Cytotoxic T cell (primary cell): ENCODE data around the genes ECT2 and NLGN1.

GRCh38 chr3:172083744-172084526, 44.6 kb downstream of the FNDC3B start:
- PRO-cap, 2 experiments, result no peak in any of the 2 experiments

DNA sequence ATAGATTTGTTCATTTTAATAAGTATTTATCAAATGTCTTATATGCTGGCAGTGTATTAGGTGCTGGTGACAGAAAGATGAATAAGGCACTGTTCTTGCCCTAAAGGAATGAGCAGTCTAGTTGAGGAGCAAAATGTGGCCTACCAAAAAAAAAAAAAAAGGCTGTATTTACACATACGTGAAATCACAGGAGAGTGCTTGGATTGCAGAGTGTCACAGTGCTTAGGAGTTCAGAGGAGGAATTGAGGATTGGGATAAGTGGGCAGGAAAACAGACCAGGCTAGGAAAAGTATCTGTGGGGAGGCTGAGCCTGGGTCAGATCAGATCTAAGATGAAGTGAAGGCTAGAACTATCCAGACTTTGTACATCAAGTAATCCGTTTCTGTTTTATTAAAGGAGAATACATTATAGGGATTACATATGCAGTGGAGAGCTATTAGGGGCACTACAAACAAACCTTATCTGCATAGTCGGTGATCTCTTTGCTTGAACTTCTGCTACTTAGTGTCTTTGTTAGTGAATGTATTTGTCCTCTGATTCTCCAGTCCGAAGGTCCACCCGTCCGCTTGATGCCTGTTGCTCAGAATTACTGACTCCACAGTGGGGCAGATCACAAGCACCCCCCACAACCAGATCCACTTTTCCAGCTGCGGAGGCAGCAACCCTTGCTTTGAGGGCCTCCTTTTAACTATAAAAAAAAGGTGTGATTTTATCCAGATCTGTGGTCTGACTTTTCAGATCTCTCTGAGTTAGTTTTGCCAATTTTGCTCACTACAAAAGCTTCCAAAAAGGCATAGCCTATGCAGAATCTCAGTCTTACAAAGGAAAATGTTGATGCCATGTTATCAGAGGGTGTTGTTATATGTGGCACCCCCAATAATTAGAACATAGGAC, 80.1 kb downstream of the FNDC3B start:
- PRO-cap, 2 experiments, result no peak in any of the 2 experiments

DNA sequence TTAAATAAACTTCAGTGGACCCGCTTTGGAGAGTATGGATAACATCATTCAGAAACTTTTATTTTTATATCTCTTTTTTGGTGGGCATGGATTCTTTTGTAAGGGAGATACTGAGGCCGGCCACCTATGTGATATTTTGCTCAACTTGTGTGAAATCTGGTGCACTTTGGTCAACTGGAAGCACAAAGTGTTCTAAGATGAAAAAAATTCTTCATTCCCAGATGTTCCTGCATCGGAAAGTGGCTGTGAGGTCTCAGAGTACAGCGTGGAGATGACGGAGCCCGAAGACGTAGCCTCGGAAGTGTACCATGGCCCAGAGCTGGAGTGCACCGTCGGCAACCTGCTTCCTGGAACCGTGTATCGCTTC, 104.4 kb downstream of the GHSR start:
- PRO-cap, 2 experiments, result no peak in any of the 2 experiments

- PRO-cap, 2 experiments, result no peak in any of the 2 experiments
These were observed 85.8 kb downstream of the GHSR start for GRCh38 chr3:172362411-172362862.

- PRO-cap, 2 experiments, result no peak in any of the 2 experiments
These were observed 72.8 kb upstream of the TNFSF10 start for GRCh38 chr3:172595973-172596437.

- PRO-cap, 2 experiments, result no peak in any of the 2 experiments
These were observed 80.8 kb upstream of the TNFSF10 start for GRCh38 chr3:172604071-172604335.

GRCh38 chr3:172750133-172751135, at the start of gene ECT2:
ECT2 (plus strand) TSS chr3:172750726.
- PRO-cap, 2 experiments, result peak in 2 of 2 experiments; most common plus-strand start chr3:172750801 (in 2); most common minus-strand start chr3:172750373 (in 1)

- PRO-cap, 2 experiments, result no peak in any of the 2 experiments
These were observed at the start of gene NLGN1 for GRCh38 chr3:173397371-173398064. NLGN1 (plus strand) TSS chr3:173397744.

DNA sequence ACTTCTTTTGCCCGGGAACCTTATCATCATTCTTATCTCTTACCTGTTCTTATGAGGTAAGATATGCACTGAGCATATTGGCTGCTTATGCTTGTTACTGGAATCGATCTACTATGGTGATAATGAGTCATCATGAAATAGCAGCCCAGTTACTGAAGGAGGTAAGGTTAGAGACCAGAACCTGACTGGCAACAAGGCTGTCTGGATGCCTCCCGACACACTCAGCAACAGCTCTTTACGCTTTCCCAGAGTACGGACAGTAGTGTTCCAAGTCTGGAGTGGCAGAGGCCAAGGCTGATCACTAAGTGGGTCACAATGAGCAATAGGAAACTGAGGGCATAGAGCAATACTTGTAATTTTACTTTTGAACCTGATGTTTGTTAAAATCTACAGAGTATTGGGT, 314.1 kb downstream of the NLGN1 start:
- PRO-cap, 2 experiments, result no peak in any of the 2 experiments

DNA sequence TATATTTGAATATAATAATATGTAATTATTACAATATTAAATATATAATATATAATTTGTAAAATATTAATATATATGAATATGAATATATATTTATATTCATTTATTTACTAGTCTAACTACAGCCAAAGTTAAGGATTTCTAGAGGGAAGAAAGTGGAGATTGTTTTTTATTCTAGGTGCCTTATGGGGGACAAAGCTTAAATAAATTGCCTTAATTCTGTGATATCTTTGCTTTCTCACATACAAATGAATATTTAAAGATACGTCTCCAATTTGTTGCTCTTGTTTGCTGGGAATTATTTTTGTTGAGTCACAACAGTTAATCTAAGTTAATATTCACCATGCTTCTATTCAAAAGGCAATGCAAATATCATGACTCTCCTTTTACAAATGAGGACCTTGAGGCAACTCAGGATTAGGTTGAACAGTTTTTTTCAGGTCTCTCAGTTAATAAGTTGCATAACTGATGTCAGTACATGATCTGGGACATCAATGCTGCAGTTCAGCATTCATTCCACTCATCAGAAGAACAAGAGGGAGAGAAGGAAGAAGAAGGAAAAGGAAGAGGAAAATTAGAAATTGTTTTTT, 908 bp upstream of the NAALADL2 start:
- PRO-cap, 2 experiments, result no peak in any of the 2 experiments

DNA sequence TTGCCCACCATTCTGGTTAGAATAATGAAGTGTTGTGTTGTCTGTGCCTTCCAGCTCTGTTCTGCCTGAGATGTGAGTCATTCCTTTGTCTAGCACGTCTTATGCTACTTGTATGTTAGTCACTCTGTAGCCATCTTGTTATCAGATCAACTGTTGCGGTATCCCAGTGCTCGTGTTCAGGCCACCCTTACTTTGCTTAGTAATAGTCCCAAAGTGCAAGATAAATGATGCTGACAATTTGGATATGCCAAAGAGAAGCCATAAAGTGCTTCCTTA, 527.5 kb downstream of the NAALADL2 start:
- PRO-cap, 2 experiments, result no peak in any of the 2 experiments

GRCh38 chr3:176321914-176322336, 875.4 kb downstream of the TBL1XR1 start:
- PRO-cap, 2 experiments, result no peak in any of the 2 experiments

DNA sequence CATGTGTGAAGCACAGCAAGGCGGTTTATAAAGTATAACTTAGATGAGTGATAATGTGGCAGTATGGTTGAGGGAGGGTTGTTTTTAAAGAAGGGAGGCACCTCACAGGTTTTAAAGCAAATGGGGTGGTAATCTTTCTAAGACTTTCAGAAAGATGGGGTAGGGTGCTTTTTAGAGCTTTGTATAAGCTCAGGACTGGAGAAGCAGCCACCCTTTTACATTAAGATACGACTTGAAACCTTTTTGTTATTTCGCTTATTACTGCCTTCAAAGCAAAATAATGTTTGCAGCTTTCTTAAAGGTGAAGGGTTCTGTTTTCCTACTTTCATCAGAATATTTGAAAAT, 1.1 kb upstream of the TBL1XR1 start:
- PRO-cap, 2 experiments, result peak in 1 of 2 experiments; most common plus-strand start position 140 of the sequence (in 1); most common minus-strand start position 86 of the sequence (in 1)

DNA sequence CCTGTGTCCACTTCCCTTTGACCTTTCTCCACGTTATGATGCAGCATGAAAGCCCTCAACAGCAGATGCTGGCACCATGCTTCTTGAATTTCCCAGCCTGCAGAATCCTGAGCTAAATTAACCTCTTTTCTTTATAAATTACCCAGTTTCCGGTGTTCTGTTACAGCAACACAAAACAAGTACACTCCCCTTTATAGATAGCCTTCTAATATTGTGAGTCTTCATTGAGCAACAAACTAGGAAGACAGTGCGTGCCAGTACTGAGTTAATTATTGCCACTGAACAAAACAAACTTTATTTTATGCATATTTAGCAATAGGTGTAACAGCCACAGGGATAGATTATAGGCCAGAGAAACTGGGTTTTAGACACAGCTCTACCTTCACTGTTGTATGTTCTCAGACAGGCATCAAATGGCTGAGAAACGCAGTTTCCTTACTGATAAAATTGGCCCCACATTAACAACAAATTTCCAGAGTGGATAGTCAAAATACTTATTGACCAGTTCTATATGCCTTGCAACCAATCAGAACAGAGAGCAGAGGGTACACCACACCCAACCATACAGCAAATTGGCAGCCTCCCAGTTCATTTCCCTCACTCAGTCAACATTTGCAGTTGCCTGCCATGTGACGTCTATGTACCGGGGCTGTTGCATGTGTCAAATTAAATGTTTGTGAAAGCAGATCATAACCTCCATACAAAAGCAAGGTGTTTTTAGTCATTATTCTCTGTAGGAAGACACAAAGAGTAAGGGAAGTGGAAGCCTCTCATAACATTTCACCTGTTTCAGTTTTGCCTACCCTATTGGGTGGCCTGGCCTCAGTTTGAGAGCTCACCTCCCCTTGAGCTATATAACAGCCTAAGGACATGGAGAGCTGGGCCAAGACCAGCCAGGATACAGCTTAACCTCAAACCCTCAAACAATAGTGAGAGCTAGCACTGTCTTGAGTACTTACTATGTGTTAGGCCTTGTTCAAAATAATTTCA, 14.6 kb upstream of the TBL1XR1 start:
- PRO-cap, 2 experiments, result no peak in any of the 2 experiments

GRCh38 chr3:177361566-177362014, 164.3 kb upstream of the TBL1XR1 start:
- PRO-cap, 2 experiments, result no peak in any of the 2 experiments

GRCh38 chr3:177449762-177450174, 252.5 kb upstream of the TBL1XR1 start:
- PRO-cap, 2 experiments, result peak in 2 of 2 experiments; most common minus-strand start chr3:177449864 (in 1)

GRCh38 chr3:177465085-177465784, 268.0 kb upstream of the TBL1XR1 start:
- PRO-cap, 2 experiments, result no peak in any of the 2 experiments

GRCh38 chr3:177483572-177484015, 286.3 kb upstream of the TBL1XR1 start:
- PRO-cap, 2 experiments, result no peak in any of the 2 experiments

GRCh38 chr3:177574255-177574772, 377.0 kb upstream of the TBL1XR1 start:
- PRO-cap, 2 experiments, result no peak in any of the 2 experiments

DNA sequence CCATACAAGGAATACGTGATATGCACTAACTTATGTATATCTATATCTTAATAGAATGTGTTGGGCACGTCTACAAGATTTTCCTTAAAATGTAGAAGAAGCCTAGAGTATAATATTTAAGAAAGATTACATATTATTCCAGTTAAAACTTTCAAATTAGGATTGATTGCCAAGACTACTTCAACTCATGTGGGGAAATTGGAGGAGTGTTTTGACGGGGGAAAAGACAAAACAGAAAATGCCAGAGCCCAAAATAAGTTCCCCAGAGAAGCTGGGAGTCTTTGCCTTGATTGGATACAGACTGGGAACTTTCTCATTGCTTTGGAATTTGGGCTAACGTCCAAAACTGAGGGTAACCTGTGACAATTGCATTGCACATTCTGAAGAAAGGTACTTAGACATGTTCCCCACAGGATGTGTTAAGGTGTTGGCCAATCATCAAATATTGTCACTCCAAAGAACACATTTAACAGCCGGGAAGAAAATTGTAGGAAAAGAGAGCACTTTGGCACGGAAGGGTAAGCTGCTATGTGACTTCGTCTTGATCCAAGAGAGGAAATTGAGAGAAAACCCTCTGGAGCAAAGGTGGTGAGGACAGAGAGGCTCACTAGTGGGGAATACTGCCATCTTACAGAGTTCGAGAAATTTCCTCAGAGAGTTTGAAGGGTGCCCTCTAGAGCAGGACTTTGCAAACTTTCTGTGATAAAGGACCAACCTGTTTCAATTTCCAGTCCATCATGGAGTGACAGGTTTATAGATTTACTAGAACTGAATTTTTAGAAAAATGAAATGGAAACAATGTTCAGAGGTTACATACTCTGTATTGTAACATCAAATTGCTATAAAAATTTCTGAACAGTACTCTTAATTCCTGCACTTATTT, 619.4 kb upstream of the TBL1XR1 start:
- PRO-cap, 2 experiments, result no peak in any of the 2 experiments